Islet of Langerhans (tissue), 1 donor: ENCODE measurements around a stretch of chr6.

DNA sequence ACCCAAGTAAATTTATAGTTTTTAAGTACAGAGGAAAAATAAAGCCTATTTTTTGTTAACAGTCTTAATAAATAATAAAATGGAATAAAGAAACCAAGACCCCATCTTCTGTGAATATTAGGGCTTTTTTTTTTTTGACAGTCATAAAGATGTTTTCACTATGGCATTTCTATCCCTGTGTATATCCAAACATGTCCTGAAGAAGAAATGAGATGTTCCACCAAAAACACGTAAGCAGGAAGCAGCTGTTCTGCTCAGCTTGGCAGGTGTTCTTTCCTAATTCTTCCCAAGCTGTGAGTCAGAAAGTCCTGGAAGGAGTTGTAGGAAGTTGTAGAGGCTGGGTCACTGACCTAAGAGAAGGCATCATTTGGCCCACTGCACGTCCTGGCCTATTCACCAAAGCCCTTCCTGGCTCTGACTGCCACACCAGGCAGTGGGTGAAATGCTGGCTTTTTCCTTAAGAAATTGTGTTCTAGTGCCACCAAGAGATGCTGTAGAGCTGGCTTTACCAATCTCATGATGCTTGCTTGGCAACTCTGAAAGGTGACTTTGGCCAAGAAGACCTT lies 40.2 kb downstream of the STX11 start:
- RRBS = no CpG with 5 or more reads among the region's 2 CpGs

- RRBS = no CpG with 5 or more reads among the region's 12 CpGs
Observed at GRCh38 chr6:144331384-144332085, 46.4 kb downstream of the UTRN start.

DNA sequence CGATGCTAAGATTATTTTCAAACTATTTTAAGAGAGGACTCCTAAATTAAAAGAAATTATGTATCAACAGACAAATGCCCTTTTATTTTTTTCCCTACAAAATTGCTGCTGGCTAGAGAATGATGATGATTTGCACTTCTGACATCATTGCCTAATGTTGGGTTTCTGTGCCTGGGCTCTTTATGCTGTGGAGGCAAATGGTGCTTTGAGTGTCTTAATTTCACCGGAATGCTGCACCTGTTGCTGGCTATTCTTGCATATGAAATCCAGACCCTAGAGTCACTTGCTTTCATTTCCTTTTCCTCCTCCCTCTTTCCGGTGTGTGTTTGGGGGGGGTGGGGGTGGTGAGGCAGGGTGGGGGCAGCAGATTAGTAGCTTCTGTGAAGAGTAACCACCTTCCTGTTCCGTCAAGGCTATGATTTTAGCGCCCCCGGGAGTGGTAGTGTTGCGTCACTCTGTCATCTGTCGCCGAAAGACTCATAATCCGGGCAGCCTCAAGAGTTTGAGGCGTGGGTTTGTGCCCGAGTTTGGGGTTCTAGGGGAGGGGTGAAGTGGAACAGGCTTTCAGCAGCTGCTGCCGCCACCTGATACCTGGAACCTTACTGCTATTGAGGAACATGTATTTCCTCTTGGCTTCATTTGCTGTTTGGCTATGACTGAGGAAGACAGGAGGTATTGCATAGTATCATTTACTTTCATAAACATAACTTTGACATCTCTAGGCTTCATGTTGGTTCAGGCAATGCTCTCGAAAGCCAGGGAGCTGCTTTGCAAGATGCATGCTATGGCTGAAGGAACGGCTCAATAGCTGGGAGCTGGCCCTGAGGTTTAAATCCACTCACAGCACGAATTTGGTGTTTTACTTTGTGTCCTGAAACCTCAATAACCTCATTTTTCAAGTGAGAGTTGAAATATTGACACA lies 49.1 kb downstream of the UTRN start:
- RRBS = 35% methylated on average over 5 of the region's 16 CpGs

DNA sequence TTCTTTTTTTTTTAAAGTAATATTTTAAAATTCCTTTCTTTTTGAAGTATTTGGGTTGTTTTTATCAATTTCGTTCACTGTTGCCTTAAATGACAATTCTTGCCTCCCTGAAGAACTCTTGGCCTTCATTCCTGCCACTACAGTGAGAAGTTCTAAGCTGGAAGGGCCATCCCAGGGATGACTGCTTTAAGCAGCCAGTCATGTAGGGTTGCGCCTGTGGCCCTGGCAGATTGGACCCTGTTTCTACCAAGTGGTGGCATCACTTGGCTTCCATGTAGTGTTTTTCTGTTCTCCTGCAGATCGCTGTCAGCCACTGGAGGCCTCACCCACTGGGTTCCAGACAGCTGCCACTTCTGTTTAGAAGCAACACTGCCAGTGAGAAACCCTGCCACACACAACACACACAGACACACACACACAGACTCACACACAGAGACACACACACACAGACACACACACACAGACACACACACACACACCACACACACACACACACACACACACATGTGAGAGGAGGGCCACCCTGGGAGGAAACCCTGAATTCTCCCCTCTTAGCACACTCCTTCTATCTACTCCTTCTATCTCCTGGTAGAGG lies 51.7 kb downstream of the UTRN start:
- RRBS = no CpG with 5 or more reads among the region's 3 CpGs

DNA sequence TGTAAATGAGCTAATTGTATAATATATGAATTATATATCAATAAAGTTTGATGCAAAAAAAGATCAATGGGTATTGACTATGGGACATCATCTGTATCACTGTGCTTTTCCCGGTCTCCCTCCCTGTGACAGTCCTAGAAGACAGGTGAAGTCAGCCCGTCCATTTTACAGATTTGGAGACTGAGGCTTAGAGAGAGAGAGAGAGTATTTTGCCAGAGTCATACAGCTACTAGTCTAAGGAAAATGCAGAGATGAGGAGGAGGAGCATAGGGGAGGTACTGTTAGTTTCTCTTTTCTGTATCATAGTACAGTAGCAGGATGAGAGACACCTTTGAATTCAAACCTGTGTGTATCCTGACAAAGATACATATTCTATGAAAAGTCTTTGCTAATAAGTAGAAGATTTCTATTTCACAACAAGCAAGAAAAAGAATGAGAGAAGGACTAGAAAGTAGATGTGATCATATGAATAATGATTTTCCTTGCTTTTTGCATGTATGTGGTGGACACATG lies 57.7 kb downstream of the UTRN start:
- RRBS = no CpG with 5 or more reads among the region's 2 CpGs

- RRBS = no CpG with 5 or more reads among the region's 6 CpGs
Observed at GRCh38 chr6:144344736-144345315, 59.7 kb downstream of the UTRN start.

- RRBS = no CpG with 5 or more reads among the region's 8 CpGs
Observed at GRCh38 chr6:144473623-144473961, 188.5 kb downstream of the UTRN start.

- RRBS = no CpG with 5 or more reads among the region's 1 CpG
Observed at GRCh38 chr6:144565630-144565953, 280.5 kb downstream of the UTRN start.

- RRBS = no CpG with 5 or more reads among the region's 4 CpGs
Observed at GRCh38 chr6:144623670-144624469, 338.7 kb downstream of the UTRN start.

- RRBS = no CpG with 5 or more reads among the region's 18 CpGs
Observed at GRCh38 chr6:144659067-144660341, 374.4 kb downstream of the UTRN start.

- RRBS = no CpG with 5 or more reads among the region's 3 CpGs
Observed at GRCh38 chr6:146985033-146985602, 219.1 kb upstream of the STXBP5 start.

DNA sequence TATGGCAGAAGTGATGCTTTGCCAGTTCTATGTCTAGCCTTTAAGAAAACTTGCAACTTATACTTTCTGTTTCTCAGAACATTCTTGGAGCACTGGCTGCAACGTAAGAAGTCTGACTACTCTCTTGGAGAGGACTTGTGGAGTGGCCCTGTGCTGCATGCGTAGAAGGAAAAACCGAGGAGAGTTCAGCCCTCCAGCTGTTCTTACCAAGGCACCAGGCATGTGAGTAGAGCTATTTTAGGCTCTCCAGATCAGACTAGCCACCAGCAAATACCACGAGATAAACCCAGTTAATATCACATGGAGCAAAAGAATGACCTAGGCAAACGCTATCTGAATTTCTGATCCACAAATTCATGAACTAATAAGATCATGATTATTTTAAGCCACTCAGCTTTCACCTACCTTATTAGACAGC lies 77.5 kb upstream of the STXBP5 start:
- RRBS = no CpG with 5 or more reads among the region's 5 CpGs

GRCh38 chr6:147202267-147203348 lies 1.6 kb upstream of the STXBP5 start:
- RRBS = 6% methylated on average over 4 of the region's 50 CpGs

DNA sequence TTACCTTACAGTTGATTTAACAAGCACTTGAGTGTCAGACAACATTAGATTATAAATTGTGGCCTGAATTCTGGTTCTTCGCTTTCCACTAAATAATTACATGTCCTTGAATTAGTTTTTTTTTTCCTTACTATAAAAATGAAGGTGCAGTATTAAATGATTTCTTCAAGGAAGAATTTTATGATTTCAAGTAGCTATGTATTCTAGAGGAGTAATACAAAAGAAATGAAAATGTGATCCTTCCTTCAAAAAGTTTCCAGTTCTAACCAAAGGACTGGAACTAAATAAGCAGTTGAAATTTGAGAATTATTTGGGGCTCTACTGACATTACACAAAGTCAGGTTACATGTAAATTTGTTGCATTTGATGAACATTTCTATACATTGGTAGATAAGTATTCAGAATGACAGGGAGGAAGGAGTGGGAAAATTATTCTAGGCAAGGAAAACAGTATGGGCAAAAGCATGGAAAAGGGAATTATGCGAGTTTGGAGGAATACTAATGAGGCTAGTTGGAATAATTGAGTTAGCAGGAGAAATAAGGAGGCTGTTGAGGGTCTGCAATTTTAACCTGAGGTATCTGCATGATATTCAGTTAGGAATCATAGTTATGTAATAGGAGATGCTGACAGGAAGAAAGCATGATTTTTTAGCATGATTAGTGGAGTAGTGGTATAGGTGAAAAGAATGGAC lies 5.3 kb downstream of the STXBP5 start:
- RRBS = no CpG with 5 or more reads among the region's 2 CpGs

GRCh38 chr6:147247051-147247864 lies 43.0 kb downstream of the STXBP5 start:
- RRBS = no CpG with 5 or more reads among the region's 3 CpGs

DNA sequence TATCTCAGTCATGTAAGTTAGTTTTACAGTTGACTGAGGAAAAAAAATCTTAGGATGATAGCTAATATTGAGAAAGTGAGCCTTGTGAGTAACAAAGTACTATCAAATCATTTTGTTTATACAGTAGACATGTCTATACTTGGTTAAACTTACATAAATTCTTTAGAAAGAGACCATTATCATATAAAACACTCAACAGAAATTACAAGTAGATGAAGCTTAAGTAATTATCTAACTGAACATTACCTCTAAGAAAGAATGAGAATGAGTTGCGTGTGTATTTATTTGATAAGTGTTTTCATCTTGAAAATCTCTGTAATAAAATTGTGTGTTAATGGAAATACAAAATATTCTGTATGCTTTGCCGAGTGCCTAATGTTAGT lies 55.0 kb downstream of the STXBP5 start:
- RRBS = no CpG with 5 or more reads among the region's 2 CpGs

DNA sequence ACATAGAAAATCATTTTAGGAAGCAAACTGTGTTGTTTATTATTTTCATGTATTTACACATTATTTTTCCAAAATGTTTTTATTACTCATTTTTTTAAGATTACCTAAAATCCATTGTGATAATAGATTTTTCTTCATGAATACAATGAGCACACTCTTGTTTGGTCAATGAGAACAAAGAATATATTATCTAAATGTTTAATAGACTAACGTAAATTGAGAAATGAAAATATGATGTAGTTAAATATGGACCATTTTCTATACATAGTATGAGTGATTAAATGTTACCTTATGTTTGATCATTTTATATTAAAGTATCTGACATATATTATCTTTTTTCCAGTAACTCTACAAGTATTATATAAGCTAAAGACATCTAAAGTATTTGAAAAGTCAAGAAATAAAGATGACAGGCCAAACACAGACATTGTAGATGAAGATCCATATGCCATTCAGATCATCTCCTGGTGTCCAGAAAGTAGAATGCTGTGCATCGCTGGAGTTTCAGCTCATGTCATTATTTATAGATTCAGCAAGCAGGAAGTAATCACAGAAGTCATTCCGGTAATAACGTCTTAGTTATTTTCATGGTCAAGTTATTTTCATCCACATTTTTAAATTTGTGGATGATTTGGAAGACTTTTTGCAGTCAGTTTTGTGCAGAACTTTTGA lies 111.1 kb downstream of the STXBP5 start:
- RRBS = no CpG with 5 or more reads among the region's 4 CpGs

GRCh38 chr6:147324295-147325290 lies 120.4 kb downstream of the STXBP5 start:
- RRBS = no CpG with 5 or more reads among the region's 14 CpGs